PFSK-1 (cell line): ENCODE measurements around a stretch of chr7.

- RRBS, result no CpG with 5 or more reads among the region's 19 CpGs
Measured at GRCh38 chr7:2112543-2113135, 120.1 kb downstream of the MAD1L1 start.

DNA sequence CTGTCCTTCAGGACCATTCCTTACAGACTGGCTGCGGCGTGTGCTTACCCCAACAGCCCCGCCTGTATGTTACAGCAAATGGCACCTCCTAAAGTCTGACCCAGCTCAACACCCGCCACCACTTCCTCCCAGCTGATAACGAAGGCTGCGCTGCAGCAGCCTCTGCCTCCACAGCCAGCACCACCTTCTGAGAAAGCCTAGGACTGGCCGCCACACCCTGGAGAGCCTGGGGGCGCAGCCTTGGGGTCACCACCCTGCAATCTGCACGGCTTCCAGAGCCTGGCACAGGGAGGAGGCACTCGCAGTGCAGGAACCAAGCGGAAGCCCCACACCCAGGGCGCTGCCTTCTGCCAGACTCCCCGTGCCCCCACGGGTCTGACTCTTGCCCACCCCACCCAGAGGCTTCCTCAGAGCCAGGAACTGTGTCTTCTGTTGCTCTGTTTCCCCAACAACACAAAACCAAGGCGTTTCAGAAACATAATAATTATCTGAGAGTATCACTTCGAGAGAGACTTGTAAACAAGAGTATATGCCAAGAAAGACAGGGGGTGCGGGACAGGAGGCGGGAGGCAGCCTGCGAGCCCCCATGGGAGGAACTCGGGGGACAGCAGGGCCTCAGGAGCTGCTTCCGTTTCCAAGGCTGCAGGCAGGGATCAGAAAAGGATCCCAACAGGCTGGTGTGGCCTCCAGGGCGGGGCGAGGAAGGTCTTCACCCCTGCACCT lies 112.4 kb downstream of the MAD1L1 start:
- RRBS, result no CpG with 5 or more reads among the region's 23 CpGs

DNA sequence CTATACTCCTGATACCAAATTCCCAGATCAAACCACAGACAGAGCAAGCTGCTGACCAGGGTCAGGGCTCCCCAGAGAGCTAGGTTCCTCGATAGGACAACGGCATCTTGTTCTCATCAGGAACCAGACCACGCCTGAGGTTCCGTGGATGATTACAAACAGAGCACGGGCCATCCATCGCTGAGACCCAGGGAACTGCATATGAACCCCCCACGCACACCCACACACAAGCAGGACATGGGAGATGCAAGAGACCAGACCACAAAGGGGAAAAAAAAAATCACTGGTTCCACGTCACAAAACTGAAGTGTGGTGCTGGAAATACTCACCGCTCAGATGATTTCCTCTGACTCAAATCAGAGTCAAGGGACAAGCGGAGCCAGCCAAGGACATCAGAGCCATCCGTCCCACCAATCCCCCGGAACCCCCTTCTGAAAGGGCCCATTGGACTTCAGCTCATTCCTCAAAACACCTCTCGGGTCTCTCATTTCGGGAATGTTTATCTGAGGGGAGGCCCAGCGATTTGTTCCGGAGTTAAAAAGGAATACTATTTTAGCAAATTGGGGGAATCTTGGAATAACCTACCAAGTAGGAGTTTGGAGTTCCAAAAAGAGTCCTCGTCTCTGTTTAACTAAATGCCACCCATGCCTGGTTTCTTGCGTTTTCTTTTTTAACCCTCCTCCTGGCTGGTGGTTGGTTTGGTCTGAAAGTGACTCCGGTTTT lies 15.1 kb downstream of the SNX8 start:
- RRBS, result 87% methylated on average over 3 of the region's 19 CpGs

- RRBS, result 97% methylated on average over 9 of the region's 39 CpGs
Measured at GRCh38 chr7:2432536-2432978, 29.1 kb downstream of the CHST12 start.

GRCh38 chr7:2493244-2493759 lies 17.1 kb upstream of the GRIFIN start:
- RRBS, result no CpG with 5 or more reads among the region's 8 CpGs

GRCh38 chr7:2508061-2508829 lies 11.3 kb upstream of the LFNG start:
- RRBS, result 25% methylated on average over 1 of the region's 34 CpGs

- RRBS, result 36% methylated on average over 4 of the region's 23 CpGs
Measured at GRCh38 chr7:2508830-2509434, 10.6 kb upstream of the LFNG start.

GRCh38 chr7:2520141-2521062 lies 828 bp downstream of the LFNG start:
- RRBS, result 4% methylated on average over 3 of the region's 41 CpGs

DNA sequence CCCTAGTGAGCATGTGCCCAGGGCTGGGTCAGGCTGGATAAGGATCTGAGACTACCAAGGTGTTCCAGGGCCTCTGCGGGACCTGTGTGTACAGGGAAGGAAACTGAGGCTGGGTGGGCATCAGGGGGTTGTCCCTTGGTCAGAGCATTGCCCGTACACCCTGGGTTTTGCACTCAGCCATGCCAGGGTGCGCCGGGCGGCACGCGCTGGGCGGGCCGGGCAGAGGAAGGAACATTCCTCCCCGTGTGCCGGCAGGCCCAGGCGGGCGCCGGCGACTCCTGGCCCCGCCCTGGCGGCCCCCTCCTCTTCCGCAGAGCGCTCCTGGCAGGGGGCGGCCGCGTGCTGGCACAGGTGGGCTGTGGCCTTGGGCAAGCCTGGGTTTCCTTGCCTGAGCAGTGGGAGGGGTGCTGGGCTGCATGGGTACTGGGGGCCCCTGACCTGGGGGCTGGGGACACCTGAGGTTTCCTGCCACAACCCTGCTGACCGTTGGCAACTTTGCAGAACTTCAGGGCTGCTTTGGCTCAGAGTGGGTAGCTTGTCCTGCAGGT lies 3.9 kb downstream of the LFNG start:
- RRBS, result no CpG with 5 or more reads among the region's 23 CpGs

DNA sequence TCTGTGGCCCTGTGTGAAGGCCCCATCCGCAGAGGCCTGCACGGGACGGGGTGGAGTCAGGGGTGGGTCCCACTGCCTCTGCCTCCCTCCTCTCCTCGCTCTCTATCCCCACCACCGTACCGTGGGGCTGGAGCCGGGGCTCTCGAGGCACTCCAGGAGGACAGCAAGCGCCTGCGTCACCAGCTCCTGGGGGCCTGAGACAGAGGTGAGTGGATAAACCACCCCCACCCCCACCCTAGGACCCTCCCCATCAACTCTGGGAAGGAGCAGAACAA lies 14.5 kb downstream of the BRAT1 start:
- RRBS, result no CpG with 5 or more reads among the region's 10 CpGs

DNA sequence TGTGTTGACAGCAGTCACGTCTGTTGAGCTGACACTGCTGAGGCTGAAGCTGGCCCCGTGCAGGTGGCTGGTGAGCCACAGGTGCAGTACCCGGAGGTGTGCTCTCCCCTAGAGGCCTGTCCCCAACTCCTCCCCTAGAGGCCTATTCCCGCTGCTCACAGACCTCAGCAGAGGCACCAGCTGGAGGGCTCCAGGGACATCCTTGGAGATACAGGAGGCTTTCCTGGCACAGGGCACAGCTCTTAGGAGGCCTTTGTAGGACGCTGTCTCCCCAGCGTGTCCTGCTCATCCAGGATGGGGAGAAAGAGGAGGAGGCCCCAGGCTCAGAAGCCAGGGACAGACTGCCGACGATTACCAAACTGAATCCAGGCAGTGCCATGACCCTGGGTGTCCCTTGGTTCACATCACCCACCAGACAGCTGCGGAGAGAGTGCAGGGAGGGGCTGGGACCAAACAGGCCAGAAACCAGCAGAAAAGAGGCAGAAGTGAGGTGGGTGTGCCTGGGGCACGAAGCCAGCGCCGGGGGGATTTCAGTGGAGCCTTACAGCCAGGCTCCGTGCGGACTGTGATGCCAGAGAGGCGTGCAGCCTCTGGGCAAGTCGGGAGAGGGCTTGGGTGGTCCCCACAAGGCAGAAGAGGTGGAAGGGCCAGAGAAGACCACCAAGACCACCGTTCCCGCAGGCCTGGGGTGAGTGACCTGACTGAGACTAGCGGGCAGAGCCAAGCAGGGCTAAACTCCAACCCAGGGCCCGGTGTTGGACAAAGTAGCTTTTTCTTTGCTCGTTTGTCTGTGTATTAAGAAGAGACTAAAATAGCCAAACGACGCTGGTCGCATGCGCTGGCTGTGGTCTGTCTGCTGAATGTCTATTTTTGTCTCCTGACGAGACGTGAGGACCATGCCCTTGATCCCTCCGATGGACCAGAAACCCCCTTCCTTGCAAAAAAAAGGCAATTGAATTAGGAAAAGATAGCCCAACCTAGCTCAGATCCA lies 18.3 kb upstream of the TTYH3 start:
- RRBS, result no CpG with 5 or more reads among the region's 28 CpGs

- RRBS, result 94% methylated on average over 5 of the region's 9 CpGs
Measured at GRCh38 chr7:2646400-2646696, 14.6 kb downstream of the TTYH3 start.

- RRBS, result 96% methylated on average over 3 of the region's 19 CpGs
Measured at GRCh38 chr7:2649035-2649775, 17.4 kb downstream of the TTYH3 start.

DNA sequence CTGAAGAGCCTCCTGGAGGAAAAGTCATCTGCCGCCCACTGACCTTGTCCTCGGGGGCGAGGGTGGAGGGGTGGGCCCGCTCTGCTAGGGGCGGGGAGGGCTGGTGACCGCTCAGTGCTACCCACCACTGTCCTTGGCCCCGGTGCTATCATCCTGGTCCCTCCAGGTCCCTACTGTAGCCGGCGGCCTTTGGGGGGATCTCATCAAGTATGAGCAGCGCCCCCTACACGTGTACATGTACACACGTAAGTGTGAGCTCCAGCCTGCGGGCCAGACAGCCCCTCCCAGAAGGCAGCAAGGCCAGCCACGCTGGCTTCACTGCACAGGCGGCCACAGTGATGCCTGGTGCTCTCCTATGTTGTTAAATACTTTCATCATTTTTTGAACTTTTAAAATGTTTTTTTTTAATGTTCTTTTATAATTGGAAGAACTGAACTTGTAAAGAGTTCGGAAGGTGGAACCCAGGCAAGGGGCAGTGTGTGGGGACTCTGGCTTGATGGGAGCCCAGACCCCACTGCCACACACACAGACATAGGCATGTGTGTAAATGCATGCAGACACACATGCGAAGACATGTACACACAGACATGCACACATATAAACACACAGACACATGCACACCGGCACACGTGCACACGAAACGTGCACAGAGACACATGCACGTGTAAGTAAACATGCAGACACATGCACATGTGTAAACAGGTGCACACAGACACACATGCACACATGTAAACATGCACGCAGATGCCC lies 19.7 kb downstream of the TTYH3 start:
- RRBS, result no CpG with 5 or more reads among the region's 23 CpGs

DNA sequence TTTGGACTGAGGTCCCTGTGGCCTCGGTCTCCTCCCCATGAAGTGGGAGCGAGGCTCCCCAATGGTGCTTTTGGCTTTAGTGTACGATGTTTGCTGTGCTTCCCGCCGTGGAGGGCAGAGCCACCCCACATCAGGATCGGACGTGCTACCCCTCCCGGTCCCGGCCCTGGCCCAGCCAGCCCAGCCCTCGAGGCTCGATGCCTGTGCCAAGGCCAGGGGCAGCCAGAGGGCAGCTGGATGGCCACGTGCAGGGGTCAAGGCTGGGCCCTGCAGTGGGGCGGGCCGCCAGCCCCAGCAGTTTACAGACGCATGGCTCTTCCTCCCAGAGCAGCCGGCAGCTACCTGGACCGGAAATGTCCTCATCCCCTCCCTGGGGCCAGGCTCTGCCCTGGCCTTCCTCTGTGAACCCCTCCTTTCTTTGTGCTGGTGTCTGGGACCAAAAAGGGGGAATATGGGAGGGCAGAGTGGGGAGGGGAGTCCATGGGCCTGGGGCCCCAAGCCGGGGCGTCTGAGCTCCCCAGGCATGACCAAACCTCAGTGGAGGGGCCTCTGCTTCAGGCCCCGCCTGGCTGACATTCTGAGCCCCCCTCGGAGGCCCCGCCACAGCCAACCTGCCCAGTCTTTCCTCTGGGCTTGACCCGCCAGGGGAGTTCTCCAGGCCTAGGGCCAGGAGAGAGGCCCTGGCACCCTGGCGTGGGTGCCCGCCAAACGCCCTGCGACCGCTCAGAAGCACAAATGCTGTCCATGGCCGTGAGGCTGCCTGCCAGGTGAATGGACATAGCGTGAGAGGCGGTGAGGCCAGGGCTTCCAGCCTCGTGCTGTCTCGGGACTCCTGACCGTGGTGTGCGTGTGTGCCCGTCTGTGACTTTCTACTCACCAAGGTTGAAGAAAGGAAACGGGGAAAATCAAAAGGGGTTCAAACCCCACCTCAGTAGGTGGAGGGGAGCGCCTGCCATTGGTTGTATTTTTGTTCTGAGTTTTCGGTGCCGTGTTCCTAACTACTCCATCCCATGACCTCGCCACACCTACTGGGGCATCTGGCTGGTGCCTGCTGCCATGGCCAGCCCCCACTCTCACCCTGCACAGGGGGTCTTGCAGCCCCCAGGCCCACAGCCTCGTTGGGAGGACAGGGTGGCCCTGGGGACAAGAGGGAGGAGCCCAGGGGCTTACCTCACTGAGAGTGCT lies 24.6 kb upstream of the AMZ1 start:
- RRBS, result no CpG with 5 or more reads among the region's 42 CpGs

DNA sequence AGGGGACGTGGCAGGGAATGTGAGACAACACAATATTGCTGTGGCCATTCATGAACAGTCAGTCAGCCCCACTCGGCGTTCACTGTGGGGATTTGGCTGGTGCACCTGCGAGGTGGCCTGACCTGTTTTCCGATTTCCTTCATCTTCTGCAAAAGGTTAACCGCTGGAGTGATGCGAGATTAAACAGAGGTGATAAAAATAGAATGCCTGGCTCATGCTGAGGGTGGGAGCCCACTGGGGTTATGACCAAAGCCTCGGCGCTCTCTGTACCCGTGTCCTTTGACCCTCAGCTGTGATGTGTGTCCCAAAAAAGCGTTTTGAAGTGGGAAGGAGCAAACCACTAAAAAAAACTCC lies 27.2 kb downstream of the AMZ1 start:
- RRBS, result no CpG with 5 or more reads among the region's 11 CpGs

- RRBS, result no CpG with 5 or more reads among the region's 4 CpGs
Measured at GRCh38 chr7:2734541-2734661, 46.4 kb downstream of the AMZ1 start.

DNA sequence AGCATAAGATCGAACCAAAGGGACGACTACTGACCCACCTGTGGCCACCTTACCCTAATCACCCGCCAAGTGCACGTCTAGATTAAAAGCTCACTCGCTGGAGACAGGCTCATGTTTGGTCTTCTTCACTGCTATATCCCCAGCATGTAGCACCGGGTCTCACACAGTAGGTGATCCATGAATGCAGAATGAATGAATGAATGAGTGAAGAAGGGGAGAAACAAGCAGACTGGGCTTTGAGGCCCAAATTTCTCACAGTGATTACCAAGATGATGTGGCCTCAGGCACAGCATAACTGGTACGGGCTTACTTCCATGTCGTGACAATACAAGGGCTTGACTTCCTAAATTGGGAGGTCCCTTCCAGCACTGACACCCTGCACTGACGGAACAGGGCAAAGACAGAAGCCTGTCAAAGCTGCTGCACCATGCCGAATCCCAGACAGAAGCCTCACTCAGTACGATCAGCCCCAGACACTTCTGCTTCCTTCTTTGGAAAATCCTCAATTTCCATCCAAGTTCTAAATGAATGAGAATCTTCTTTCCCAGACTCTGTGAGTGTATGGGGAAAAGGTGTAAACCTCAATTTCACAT lies 52.0 kb downstream of the GNA12 start:
- RRBS, result no CpG with 5 or more reads among the region's 11 CpGs

DNA sequence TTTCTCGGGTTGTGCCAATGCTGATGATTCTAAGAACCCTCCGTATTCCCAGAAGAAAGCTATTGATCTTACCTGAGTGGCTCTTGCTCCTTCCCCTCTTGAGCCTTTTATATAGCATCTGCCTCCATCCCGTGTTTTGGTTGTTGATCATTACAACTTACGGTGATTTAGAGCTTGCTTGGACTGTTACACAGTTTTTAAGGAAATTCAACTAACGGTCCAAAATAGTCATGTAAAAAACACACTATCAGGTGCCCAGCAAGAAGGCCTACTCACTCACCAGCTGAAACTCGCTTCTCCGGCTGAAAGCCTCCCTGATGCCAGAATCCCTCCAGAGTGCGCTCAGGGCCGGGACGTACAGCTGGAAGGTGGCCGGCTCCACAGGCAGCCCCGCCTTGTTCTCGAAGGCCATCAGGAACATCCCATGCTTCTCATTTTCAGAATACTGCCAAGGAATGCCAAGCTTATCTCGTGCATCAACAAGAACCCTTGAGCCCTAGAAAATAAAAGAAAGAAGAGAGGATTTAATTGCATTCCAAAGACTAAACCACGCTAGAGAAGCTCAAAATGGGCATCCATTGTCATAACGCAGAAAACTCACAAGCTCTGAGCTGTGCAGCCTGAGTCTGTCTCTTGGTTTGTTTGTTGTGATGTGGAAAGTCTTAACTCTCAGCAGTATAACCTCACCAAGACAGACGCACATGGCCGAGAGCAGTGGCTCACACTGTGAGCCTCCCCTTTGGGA lies 49.3 kb downstream of the GNA12 start:
- RRBS, result 96% methylated on average over 3 of the region's 18 CpGs

DNA sequence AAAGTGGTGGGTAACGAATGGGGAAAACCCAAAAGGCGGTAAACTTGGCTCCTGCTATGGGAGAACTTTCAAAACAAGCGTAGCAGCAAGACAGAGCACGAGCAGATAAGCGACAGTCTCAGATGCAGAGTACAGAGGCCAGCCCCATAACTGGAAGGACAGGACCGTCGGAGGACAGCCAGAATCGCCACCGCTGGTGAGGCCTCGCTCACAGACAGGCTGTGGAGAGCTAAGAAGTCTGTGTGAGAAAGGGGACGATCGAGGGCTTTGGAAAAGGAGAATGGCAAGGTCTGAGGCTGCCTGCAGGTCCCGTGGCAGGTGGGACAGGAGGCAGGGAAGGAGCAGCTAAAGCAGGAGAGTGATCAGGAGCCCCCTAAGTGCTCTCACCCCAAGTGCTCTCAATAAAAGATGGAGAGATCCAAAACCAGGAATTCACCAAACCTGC lies 41.0 kb downstream of the GNA12 start:
- RRBS, result no CpG with 5 or more reads among the region's 13 CpGs